ENCODE measurements around the gene PAK6.

DNA sequence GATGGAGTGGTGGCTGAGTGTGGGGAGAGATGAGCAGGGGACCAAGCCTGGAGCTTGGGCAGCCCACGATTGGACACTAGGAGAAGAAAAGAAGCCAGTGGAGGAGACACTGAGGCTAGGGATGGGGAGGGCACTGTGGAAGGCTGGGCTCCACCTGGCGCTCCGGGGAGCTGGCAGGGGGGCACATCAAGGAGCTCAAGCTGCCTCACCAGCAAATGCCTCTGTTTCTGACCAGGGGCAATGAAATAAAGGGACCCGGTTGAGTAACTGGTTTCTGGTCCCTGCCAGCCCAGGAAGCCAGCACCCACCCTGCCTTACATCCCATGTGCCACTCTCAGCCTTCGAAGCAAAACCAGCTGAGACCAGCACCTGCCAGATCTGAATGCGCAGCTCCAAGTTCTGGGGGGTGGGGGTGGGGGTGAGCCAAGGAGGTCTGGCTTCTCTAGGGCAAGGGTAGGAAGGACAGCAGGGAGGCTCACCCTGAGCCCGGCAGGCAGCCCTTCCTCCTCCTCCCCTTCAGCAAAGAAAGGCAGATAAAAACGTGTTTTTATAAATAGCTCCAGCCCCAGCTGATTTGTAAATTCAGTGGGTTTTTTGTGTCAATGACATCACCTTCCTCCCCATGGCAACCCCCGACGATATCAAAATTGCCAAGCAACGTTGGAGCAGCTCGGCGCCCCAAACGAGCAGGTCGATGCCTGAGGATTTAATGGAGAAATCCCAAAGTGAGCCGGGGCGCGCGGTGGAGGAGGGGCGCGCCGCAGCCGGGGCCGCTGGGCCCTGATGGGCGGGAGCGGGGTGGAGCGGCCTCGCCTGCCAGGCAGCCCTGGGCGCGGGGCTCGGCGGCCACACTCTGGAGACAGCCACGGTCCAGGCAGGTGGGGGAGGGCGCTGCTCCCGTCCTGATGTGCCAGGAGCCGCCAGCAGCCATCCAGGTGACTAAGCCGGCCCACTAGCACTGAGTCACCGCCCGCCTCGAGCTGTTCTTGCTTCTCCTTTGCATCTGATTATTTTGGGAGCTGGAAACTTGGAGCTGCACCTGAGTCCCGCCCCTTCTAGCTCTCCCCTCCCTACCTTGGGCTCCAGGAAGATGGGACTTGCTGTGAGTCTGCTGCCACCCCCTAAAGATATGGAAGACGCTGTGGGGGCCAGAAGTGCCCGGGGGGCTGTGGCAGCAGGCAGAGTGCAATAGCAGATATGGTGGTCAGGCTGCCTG, at the start of gene PAK6:
Gene PAK6 (plus strand): TSS at position 653 of the 1,216 bp plus-strand sequence.
- RRBS, result 62% methylated on average over 2 of the region's 43 CpGs

DNA sequence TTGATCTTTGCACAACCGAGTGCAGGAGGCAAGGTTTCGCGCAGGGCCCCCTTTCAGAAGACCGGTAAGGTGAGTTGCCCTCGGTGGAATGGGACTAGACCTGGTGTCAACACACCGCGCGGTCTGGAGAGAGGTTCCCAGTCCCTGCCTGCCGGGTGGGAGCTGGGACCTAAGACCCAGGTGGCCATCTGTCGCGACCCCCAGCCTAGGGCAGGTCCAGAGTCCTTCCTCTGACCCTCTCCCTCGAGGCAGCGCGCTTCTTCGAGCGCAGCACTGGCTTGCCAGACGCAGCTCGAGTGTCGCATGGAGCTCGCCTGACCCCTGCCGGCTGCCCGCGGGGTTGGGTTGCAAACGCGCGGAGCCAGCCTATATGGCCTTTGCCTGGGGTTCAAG, 16.2 kb downstream of the IVD start:
- RRBS, result 36% methylated on average over 4 of the region's 26 CpGs

DNA sequence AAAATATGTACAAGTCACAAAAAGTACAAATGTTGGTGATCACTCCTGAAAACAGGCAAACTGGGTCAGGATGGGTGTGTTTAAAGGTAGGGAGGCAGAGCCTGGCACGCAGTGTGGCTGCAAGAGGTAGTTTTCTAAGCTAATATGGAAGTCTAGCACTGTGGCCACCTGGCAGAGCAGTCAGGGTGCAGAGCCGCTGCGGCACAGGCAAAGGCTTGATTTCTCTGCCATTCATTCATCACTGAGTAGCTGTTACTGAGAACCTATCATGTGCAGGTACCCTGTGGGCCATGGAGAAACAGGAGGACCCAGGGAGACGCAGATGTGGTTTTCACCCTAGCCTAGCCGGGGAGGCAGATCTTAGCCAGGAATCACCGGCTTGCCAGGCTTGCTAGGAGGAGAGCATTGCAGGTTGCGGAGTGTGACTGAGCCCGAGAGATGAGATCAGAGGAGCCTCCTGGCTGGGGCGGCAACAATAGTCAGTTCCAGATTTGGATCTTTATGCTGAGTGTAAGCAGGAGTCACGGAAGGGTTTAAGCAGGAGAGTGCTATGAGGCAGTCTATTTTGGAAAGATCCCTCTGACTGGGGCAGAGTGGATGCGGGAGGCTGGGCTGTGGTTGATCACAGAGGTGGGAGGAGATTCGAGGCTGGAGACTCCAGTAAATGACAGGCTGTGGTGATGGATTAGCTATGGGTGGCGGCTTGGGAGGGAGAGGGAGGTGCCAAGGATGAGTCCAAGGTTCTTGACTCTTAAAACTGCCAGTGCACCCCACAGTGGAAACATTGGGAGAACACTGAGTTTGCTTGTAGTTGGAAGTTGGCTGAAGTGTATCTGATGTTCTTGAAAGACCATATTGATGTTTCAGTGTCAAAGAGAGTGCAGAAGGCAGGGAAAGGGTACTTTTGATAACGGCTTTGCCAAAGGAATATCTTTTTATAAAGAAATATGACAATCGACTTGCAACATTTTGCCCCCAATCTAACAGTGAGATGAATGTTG, 10.5 kb upstream of the BAHD1 start:
- RRBS, result no CpG with 5 or more reads among the region's 15 CpGs

DNA sequence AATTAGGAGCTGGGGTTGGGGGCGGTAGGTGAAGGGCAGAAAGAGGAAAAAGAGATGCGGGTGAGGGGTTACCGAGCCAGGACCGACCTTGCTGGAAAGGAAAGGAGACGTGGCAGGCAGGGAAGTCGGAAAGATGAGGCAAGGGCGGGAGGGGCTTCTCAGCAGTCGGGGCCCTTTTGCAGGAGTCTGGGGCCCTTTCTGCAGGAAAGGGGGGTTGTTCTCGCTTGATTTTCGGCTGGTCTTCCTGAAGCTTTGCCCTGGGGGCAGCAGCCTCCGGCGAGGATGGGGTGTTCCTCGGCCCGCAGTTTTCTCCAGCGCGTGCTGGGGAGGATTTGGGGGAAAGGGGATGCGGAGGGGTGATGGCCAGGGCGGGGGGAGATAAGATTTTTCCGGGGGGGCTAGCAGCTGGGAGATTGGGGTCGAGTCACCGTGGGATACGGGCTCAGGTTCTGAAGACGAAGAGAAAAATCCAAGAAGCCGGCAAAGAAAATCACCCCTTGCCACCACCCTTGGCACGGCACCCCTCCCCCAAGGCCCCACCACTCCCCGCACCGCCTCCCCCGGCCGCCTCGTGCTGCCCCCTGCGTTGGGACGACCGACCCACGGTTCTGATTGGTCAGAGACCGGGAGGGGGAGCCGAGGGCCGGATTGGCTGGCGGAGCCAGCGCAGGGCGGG, 431 bp upstream of the BAHD1 start:
- RRBS, result 1% methylated on average over 15 of the region's 40 CpGs

GRCh38 chr15:40487834-40488229, 17.0 kb downstream of the CHST14 start:
- RRBS, result 94% methylated on average over 2 of the region's 19 CpGs

DNA sequence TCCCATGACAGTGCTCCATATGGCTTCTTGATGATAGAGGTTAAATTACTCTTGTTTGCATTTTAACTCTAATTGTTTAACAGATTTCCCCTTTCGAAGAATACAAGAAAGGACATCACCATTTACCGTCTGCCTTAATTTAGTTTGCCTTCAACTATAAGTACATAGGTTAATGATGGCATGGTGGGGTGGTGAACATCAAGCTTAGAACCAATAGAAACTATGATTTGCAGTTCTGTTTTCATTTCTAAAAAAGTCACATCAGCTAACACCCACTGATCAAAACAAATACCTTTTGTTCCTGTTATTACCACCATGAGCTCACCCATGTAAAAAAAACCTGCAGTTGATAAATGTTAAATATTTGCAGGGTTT, 6.8 kb downstream of the CCDC32 start:
- RRBS, result no CpG with 5 or more reads among the region's 2 CpGs

DNA sequence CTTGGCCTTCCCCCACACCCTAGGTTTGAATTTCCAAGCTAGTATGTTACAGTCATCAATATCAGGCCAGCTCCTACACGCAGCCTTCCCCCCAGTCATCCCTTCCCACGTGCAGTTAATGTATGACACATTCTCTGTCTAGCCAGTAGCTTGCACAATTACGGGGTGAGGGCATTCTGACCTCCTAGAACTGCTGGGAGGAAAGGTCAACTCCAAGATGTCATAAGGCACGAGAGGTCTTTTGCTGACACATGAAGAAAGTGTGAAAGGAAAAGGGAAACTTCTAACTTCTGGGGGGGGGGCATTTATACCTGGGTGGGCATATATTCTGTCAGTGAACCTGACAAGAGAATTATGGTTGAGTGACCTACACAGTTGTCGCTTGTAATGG, 10.8 kb downstream of the RMDN3 start:
- RRBS, result no CpG with 5 or more reads among the region's 5 CpGs

- RRBS, result no CpG with 5 or more reads among the region's 5 CpGs
These were observed 772 bp upstream of the RMDN3 start for GRCh38 chr15:40755938-40756114.

DNA sequence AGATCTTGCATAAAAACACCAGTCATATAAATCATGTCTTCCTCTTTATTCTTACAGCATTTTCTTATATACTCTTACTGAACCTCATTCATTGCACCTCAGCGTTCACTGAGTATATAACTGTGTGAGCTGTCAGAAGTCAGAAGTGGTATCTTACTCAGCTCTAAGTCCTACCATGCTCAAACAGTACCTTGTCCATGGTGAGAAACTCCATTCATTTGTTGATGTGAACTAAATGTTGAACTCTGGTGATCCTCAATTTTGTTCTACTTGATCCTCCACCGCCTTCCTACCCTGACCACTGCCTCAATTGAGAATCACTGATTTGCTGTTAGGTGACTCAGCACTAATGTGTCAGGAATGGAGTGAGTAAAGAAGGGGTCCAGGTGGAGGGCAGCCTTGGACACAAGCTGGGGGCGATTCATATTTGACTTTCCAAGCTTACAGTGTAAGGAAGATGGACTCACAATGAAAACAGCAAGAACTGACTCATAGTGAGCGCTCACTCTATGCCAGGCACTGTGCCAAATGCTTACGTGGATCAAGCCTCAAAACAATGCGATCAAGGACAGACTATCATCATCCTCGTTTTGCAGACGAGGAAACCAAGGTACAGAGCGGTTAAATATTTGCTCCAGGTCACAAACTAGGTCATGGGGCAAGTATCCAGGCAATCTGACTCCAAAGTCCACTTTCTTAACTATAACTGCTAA, 13.5 kb upstream of the ZFYVE19 start:
- RRBS, result no CpG with 5 or more reads among the region's 9 CpGs

DNA sequence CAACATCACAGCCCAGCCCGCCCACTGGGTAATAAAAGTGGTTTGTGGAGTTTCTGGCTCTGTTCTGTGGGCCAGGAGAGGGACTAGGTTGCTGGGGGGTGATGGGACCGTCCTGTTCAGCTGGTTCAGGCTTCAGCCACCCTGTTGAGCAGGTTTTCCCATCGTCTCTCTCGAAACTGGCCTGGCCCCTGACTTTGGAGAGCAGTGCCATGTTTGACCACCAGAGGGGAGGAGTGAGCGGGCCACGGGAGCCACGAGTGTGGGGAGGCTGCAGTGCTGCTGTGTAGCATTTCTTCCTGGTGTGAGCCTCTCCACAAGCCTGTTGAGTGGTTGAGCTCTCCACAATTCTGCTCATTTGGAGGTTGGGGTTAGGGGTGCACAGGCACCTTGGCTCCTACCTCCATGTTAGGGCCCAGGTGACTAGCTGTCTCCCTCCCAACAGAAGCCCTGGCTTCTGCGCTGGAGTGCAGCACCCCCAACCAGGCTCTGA, 13.8 kb downstream of the SPINT1 start:
- RRBS, result no CpG with 5 or more reads among the region's 8 CpGs

GRCh38 chr15:40906950-40907403, 12.7 kb downstream of the VPS18 start:
- RRBS, result 6% methylated on average over 6 of the region's 15 CpGs

- RRBS, result no CpG with 5 or more reads among the region's 9 CpGs
These were observed 13.2 kb downstream of the VPS18 start for GRCh38 chr15:40907404-40907925.

- RRBS, result 4% methylated on average over 5 of the region's 54 CpGs
These were observed 1.3 kb downstream of the DLL4 start for GRCh38 chr15:40930147-40931162.

- RRBS, result no CpG with 5 or more reads among the region's 7 CpGs
These were observed 3.5 kb upstream of the CHAC1 start for GRCh38 chr15:40949550-40950332.

GRCh38 chr15:40960891-40961521, 7.7 kb downstream of the CHAC1 start:
- RRBS, result no CpG with 5 or more reads among the region's 17 CpGs

- RRBS, result 100% methylated on average over 2 of the region's 12 CpGs
These were observed 26.0 kb downstream of the CHAC1 start for GRCh38 chr15:40979081-40979764.

DNA sequence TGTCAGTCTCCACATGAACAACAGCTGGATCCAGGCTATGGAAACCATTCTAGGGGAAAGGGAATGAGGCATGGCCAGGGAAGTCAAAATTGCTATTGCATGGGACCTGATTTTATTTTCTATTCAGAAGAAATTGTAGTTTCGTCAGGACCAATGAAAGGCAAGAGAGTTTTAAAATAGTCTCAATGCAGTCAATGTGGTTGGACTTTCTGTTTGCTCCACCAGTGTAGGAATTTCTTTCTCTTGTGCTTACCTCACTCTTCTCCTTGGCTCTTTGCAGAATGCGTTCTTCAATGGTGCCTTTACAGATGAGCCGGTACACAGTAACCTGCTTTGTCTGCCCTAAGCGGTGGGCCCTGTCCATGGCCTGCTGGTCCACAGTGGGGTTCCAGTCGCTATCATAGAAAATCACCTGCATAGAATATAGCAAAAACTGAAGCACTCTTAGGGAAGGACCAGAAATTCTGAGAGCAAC, 34.3 kb downstream of the CHAC1 start:
- RRBS, result no CpG with 5 or more reads among the region's 5 CpGs

DNA sequence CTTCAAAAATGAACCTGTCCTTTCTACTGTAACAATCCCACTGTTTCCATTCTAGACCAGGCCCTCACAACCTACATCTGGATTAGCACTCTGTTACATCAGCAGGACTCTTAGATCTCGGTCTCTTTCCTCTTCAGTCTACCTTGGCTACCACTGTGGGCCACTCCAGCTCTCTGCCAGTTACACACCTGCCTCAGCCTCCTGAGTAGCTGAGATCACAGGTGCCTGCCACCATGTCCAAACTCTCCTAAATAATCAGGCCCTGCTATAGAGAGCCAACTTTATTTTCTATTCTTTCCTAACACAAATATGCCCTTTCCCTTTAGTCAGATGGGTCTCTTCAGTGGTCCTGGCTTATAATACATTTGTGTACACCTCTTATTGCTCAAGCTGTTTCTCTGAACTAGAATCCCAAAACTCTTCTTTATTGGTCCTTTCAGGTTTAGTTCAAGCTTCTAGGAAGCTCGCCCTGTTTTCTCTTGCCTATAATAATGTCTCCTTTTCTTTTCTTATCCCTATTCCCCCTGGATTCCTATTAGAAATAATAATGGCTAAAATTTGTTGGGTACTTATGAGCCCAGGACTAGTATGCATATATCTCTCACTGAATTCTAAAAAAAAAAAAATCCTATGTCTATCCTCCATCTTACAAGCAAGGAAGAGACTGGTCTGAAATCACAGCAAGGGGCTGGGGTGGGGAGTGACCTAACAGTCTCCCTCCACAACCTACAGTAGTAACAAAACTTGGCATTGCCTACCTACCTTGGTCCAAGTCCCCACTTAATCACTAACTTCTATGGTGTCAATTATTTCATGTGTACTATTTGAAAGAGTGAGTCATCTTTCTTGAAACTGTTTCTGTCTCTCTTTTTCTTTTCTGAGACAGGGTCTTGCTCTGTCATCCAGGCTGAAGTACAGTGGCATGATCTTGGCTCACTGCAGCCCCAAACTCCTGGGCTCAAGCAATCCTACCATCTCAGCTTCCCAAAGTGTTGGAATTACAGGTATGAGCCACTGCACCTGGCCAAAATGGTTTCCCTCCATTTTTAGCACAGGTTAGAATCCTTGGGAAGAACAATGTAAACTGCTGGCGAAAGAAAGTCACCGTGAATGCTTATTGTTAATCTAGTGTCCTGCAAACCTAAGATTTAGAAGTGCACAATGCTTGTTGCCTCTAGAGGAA, 36.6 kb downstream of the CHAC1 start:
- RRBS, result no CpG with 5 or more reads among the region's 4 CpGs

DNA sequence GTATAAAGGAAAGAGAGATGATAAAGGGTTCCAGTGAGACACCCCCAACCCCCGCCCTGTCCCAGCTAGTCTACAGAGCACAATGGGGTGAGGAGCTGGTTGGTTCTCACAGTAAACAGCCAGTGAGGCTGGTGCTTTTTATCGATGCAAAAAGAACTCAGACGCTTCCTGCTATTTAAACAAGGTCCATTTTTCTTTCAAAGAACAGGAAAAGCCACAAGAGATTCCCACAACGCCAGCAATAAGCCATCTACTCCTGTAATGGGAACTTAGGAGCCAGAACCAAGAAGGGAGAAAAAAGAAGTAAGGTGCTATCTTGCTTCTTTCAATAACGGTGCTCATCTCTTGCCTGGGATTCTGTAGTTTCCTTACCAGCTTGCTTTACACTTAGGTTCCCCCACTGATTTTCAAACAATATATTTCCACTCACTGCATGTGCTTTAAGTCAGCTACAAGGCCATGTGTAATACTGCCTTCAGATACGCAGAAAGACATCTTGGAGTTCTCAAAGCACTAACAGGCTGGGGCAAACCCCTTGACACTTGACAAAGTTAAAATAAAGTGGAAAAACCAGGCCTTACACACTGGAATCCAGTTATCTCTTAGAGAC, 66.1 kb downstream of the CHAC1 start:
- RRBS, result no CpG with 5 or more reads among the region's 6 CpGs

DNA sequence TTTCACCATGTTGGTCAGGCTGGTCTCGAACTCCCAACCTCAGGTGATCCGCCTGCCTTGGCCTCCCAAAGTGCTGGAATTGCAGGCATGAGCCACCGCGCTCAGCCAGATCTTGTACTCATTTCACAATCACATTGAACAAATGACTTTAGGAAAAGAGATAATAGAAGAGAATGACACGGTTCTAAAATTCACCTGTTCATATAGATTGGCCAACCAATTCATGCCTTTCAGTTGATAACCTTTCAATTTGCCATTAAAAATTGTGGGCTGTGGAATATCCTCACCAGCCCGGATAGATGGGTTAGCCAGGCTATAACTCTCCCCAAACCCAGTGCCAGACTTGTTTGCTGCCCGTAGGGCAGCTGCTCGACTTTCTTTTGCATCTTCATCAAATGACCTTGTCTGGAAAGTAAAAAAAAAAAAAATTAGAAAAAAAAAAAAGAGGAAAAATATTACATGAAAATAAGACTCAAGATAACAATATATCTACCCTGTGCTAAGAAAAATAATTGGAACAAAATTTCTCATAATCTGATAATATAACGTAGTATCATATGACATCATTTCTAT, 44.3 kb downstream of the INO80 start:
- RRBS, result no CpG with 5 or more reads among the region's 9 CpGs